ENCODE data around the genes TPX2 and COMMD7.

DNA sequence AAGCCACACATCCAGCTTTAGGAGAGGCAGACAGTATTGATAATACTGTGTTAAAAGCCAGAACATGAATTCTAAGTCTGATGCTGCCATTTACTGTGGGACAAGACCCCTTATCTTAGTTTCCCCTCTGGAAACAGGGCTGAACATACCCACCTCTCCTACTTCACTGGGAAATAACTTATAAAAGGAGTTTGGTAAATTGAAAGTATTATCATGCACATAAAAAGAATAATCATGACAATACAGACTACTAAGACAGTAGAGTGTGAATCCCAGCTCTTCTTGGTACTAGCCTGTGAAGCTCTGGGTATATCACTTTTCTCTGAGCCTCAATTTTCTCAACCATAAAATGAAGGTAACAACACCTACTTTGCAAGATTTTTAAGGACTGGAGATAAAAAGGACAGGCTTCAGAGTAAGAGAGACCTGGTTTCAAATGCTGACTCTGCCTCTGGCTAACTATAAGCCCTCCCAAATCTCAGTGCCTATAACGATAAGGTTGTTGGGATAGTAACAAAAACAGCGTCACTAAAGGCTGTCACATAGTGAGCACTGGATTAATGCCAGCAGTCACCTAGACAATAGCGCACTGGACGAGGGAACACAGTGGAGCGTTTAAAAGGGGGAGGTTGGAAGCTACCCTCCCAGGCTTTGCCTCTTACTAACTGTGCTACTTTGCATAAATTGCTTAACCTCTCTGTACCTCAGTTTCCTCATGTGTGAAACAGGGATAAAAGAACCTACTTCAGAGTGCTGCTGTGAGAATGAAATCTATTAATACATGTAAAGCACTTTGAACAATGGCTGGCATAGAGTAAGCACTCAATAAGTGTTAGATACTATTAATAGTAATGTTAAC lies 10.8 kb downstream of the BCL2L1 start:
- PRO-cap = unidirectional peak, minus-strand start at position 483 of the sequence
- RAMPAGE, long total RNA = no peak

GRCh38 chr20:31723403-31724059 lies 863 bp upstream of the BCL2L1 start:
- PRO-cap = bidirectional peak, plus-strand start at chr20:31723719, minus-strand start at chr20:31723537; unidirectional peak, minus-strand start at chr20:31723960
- RAMPAGE, long total RNA = start-site peak on the minus strand at chr20:31723529-31723551, 22 reads; start-site peak on the minus strand at chr20:31723906-31723952, 87 reads

- PRO-cap = unidirectional peak, minus-strand start at chr20:31739109
- RAMPAGE, long total RNA = start-site peak on the plus strand at chr20:31739301-31739357, 45 reads; start-site peak on the plus strand at chr20:31739470-31739544, 9 reads
Measured at GRCh38 chr20:31738568-31739910, at the start of gene TPX2. Gene TPX2 (plus strand): TSS chr20:31739290.

DNA sequence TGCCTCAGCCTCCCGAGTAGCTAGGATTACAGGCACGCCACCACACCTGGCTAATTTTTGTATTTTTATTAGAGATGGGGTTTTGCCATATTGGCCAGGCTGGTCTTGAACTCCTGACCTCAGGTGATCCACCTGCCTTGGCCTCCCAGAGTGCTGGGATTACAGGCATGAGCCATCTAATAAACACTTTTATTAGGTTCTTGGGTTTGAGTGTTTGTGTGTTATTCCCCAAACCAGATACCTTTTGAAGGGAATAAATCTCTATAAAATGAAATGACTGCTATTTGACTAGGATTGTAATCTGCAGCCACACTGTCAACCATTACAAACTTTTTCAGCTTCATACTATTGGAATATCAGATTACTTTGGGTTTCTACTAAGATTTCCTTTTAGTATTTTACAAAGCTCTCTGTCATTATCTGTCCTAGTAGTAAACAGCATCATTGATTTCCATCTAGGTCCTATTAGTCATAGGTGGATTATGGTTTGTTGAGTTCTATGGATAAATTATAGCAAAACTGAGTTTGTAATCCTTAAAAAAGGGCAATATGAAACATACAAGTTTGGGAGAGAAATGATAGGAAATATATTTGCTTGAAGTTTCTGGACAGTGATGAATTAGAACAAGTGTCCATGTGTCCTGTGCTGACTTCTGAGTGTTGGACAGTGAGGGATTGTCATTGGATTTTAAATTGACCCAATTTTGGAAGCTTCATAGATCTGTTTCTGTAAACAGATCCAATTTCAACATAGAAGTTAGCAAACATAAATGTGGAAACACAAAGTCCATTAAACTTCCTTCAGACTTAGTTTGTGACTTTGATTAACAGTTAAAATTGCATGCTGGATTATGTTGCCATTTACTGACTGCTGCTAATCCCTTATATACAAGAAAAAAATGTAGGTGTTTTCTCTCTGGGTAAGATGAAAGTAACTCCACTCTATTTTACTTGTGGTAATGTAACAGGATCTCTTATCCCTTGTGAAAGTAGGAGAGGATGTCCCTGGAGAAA lies 6.7 kb downstream of the TPX2 start:
- PRO-cap = no peak
- RAMPAGE, long total RNA = no peak

DNA sequence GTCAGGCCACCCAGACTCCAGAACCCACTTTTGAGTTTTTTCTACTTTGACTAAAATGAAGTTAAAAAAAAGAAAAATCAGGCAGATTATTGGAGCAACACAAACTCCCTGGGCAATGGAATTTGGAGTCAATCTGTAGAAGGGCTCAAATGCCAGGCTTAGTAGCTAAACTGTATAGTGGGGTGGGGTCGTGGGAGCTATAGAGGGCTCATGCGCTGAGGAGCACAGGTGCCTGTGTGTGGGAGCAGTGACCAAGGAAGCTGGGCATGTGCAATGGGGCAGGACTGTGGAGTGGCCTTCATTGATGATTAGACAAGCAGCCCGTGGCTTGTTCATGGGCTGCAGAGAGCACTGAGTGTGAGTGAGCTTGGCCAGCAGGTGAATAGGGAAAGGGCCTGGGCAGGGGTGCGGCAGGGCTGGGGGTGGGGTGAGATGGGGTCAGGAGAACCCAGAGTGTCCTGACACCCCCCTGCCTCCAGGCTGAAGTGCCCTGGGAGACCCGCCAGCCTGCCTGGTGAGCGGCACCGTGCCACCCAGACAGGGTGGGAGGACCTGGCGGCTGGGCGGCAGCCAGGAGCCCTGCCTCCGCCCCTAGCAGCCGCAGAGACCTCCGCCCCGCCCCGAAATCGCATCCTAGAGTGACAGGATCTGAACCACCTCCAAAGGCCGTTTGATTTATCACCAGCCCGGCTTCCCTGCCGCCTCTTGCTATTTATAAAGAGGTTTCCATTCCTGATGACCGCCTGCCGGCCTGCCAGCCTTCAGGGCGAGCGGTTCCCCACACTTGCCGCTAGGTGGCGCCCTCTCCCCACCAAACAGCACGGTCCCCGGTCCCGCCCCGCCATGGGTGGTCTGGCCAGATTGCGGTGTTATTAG lies 3.3 kb downstream of the MYLK2 start:
- PRO-cap = no peak
- RAMPAGE, long total RNA = no peak

- PRO-cap = no peak
- RAMPAGE, long total RNA = no peak
Measured at GRCh38 chr20:31900967-31901485, 30.6 kb downstream of the TTLL9 start.

DNA sequence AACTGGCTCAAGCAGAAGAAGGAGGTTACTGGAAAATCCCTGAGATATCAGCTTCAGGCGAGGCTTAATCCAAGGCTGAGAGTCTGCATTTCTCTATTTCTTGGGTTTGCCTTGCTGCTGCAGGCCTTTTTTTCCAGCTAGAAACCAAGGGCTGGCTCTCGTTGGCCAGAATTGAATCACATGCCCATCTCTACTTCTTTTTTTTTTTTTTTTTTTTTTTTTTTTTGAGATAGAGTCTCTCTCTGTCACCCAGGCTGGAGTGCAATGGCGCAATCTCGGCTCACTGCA lies 11.7 kb downstream of the HCK start:
- PRO-cap = no peak
- RAMPAGE, long total RNA = no peak

DNA sequence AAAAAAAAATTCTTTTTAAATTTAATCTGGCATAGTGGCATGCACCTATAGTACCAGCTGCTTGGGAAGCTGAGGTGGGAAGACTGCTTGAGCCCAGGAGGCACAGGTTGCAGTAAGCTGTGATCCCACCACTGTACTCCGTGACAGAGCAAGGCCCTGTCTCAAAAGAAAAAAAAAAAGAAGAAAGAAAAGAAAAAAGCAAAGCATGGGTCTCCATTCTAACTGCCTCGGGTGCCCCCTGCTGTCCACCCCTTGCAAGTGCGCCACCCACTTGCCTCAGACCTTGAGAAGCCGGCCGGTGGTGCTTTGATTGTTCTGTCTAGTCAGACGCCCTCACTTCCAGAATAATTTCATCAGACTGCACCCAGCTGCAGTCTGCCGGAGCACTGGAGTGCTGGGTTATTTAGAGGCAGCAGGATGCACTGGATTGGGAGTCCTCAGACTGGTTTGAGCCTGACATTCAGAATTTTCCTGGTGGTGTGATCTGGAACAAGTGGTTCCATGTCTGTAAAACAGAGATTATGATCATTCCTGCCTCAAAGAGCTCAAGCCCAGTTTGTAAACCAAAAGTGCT lies 17.6 kb upstream of the TM9SF4 start:
- PRO-cap = no peak
- RAMPAGE, long total RNA = no peak

DNA sequence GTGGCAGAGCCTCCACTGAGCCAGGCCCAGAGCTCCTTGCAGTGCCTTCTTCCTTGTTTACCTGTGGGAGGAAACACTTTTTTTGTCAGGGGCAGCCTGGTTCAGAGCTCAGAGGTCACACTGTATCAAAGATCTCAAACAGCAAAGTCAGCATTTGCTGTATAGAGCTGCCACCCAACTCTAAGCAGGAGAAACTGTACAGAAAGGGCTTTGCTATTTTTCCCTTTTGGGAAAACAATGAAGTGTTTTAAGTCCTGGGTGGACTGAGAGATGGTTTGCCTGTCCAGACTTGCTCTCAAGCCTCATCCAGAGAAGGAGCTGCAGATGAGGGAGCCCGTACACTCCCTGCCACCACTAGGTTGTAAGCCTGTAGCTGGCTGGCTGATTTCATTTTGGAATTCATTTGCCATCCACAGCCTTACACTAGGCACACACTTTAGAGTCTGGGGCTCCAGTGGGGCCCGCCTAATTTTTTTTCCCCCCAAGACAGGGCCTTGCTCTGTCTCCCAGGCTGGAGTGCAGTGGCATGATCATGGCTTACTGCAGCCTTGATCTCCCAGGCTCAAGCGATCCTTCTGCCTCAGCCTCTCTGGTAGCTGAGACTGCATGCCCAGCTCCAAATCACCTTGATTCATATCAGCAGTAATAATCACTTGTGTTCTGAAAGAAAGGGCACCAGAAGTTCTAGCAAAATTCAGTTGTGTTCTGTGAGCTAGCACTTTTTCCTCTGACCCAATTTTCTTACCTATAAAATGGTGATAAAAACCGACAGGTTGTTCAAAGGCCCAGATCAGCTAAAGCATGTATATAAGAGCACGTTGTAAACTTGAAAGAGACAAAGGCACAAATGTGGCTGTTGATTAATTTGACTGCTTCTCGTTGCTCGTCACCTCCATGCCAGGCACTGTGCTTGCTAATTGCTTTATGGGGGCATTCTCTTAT lies 28.5 kb downstream of the POFUT1 start:
- PRO-cap = no peak
- RAMPAGE, long total RNA = no peak

GRCh38 chr20:32237120-32237931 lies 29.6 kb downstream of the POFUT1 start:
- PRO-cap = no peak
- RAMPAGE, long total RNA = no peak

DNA sequence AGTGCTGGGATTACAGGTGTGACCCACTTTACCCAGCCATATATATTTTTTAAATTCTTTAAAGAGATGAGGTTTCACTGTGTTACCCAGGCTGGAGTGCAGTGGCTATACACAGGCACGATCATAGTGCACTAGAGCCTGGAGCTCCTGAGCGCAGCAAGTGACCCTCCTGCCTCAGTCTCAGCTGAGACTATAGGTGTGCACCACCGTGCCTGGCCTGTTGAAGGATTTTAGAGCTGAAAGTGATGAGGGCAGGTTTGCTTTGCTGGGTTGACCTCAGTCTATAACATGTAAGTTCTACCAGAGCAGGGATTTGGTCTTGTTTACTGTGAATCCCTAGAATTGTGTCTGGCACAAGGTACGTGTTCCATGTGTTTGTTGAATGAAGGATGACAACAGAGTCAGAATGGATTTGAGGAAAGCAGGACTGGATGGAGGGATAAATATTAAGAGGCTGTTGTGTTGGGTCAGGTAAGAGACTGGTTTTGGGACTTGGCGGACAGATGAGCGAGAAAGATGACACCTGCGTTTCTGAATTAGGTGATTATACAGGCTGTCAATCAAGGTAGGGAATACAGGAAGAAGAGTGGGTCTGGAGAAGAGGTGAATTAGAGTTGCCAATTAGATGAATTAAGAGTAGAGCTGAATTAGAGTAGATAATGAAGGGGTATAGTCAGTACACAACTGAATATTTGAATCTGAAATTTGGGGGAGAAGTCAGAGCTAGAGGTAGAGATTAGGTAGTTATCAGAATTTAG lies 6.5 kb downstream of the ASXL1 start:
- PRO-cap = no peak
- RAMPAGE, long total RNA = no peak

- PRO-cap = no peak
- RAMPAGE, long total RNA = no peak
Measured at GRCh38 chr20:32462810-32463496, 104.8 kb downstream of the ASXL1 start.

GRCh38 chr20:32477918-32478498 lies 107.1 kb downstream of the NOL4L start:
- PRO-cap = no peak
- RAMPAGE, long total RNA = no peak

DNA sequence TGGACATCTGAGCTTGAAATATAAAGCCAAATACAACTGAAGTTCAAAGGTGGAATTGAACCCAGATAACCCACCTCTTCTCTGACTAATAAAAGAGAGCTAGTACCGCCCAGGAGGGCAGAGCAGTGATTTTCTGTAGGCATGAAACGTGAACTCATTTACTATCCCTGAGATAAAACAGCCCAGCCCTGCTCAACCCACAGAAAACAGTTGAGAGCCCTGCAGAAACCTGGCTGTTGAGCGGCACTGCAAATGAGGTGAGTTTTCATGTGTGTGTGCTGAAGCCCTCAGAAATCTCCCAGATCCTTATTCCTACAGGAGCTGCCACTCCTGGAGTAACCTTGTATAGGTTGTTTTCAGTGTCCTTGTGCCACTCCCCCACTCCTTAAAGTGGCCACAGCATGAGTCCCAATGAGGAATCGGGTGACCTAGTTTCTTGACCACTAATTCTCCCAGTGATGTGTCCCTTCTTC lies 99.2 kb downstream of the NOL4L start:
- PRO-cap = no peak
- RAMPAGE, long total RNA = no peak

- PRO-cap = no peak
- RAMPAGE, long total RNA = no peak
Measured at GRCh38 chr20:32627061-32628366, 42.4 kb upstream of the NOL4L start.

GRCh38 chr20:32743047-32743809 lies at the start of gene COMMD7:
Gene COMMD7 (minus strand): TSS chr20:32743467.
- PRO-cap = bidirectional peak, plus-strand start at chr20:32743542, minus-strand start at chr20:32743435
- RAMPAGE, long total RNA = start-site peak on the minus strand at chr20:32743446-32743458, 95 reads

GRCh38 chr20:32807574-32808093 lies 12.1 kb upstream of the MAPRE1 start:
- PRO-cap = no peak
- RAMPAGE, long total RNA = start-site peak on the plus strand at chr20:32807769-32808193, 6 reads

DNA sequence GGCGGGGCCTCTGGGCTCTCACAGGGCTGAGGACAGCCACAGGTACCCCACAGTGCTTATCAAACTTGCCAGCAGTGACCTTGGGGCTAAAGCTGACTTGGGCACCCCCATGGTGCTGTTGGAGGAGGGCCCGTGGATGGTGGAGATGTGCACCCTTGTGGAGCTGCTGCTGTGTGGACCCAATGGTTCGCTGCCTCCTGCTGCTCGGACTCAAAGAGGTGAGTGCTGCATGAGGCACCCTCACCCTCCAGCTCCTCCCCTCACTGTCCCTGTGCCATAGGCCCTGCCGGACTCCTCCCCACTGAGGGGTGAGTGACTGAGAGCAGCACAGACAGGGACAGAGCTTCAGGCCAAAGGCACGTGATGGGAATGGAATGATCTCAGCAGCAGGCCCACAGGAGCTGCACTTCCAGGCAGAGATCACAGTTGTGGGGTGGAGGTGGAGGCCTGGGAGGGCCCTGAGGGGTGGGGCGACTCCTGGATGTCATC lies 28.0 kb downstream of the SUN5 start:
- PRO-cap = no peak
- RAMPAGE, long total RNA = no peak

GRCh38 chr20:33167682-33168091 lies 272 bp upstream of the BPIFA2 start:
- PRO-cap = no peak
- RAMPAGE, long total RNA = no peak

DNA sequence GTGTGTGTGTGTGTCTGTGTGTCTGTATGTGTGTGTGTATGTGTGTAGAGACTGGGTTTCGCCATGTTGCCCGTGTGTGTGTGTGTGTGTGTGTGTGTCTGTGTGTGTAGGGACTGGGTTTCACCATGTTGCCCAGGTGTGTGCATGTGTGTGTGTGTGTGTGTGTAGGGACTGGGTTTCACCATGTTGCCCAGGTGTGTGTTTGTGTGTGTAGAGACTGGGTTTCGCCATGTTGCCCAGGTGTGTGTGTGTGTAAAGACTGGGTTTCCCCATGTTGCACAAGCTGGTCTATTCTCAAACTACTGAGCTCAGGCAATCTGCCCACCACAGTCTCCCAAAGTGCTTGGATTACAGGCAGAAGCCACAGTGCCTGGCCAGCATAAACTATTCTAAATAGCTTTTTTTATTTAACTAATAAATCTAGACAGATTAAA lies 28.2 kb downstream of the CDK5RAP1 start:
- PRO-cap = no peak
- RAMPAGE, long total RNA = no peak

All from vagina (tissue), 1 donor.